Measurements from ENCODE around the gene SPATA31A5.

- PRO-cap, result no peak
- RAMPAGE, long total RNA, result no peak
Measured at GRCh38 chr9:37752787-37753034, 894 bp upstream of the TRMT10B start.

- PRO-cap, result no peak
- RAMPAGE, long total RNA, result no peak
Measured at GRCh38 chr9:37938339-37939421, 34.8 kb upstream of the SLC25A51 start.

- PRO-cap, result no peak
- RAMPAGE, long total RNA, result no peak
Measured at GRCh38 chr9:37968931-37969692, 65.2 kb upstream of the SLC25A51 start.

DNA sequence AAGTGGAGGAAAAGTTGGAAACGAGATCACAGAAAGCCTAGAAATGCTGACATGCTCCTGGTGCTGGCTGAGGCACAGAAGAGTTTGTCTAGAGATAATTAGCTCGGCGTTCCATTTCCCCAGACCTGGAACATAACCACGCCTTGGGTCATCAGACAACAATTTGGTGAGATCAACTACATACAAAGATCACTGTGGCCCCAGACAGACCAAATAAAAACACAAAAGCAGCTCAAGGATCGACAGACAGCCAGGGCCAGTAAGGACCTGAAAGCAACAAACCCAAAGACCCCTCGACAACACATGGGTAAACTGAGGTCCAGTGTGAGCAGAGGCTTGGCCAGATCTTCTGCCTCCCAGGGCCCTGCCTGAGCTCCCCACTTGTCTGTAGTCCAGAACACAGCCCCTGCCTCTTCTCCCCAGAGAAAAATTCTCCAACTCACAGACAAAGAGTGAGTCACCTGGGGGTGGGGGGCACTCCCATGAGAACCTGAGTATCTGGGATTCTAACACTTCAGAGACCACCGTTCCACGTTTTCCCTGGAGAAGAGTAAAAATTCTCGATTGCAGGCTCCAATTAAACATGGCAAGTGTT lies 52.4 kb downstream of the SHB start:
- PRO-cap, result no peak
- RAMPAGE, long total RNA, result no peak

- PRO-cap, result no peak
- RAMPAGE, long total RNA, result start-site peak on the minus strand at chr9:38058599-38058736, 10 reads
Measured at GRCh38 chr9:38058640-38059988, 9.9 kb downstream of the SHB start.

- PRO-cap, result no peak
- RAMPAGE, long total RNA, result no peak
Measured at GRCh38 chr9:38170675-38171217, 101.7 kb upstream of the SHB start.

GRCh38 chr9:38318880-38319547 lies 73.5 kb upstream of the ALDH1B1 start:
- PRO-cap, result no peak
- RAMPAGE, long total RNA, result no peak

DNA sequence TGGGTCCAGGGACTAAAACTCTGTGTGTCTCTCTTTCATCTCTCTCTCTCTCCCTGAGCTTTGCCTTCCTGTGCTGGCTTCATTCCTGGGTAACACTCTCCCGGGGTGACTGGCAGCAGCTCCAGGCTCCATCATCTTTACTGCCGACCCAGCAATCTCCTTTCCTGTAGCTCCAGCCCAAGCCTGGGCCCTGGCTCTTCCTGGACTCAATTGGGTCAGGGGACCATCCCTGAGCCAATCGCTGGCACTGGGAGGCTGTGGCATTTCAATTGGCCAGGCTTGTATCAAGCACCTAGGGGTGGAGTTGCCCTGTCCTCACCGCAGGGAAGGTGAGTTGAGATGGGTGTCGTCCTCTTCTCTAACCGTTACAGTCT lies 31.9 kb downstream of the FAM240B start:
- PRO-cap, result no peak
- RAMPAGE, long total RNA, result no peak

- PRO-cap, result no peak
- RAMPAGE, long total RNA, result no peak
Measured at GRCh38 chr9:40107349-40107577, 751.8 kb downstream of the SPATA31A1 start.

GRCh38 chr9:41651007-41651244 lies 461.8 kb upstream of the ZNG1F start:
- PRO-cap, result unidirectional peak, minus-strand start at chr9:41651175
- RAMPAGE, long total RNA, result no peak

- PRO-cap, result no peak
- RAMPAGE, long total RNA, result no peak
Measured at GRCh38 chr9:60914033-60914557, at the start of gene SPATA31A5. Gene SPATA31A5 (plus strand): TSS chr9:60914407.

DNA sequence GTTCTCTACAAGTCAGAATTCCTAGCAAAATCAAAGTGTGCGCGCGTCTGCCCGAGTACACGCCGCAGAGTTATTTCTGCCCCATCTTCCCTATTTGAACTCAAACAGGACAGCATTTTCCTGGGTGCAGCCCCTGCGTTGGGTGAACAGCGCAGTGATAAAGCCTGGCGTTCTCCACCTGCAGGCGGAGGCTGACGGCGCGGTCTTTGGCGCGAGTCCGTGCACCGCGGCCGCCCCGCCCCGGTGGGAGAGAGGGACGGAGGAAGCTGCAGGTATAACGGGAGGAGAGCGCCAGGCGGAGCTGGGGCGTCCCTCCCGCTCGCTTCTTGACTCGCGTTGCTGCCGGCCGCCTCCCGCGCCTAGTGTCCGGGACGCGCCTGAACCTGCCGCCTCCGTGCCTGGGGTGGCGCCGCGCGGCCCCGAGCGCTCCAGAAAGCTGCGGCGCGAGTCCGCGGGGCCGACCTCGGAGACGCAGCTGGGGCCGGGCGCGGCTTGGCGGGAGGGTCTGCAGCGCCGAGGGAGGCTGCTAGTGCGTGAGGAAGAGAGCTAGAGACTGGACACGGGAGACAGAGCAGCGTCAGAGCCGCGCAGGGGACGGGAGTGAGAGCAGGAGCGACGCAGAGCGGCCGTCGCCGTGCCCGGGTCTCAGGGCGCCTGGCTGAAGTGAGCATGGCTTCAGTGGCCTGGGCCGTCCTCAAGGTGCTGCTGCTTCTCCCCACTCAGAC lies 140.6 kb downstream of the SPATA31A7 start:
- PRO-cap, result no peak
- RAMPAGE, long total RNA, result start-site peak on the plus strand centred at position 446 of the sequence, 30 bp wide, 60 reads

DNA sequence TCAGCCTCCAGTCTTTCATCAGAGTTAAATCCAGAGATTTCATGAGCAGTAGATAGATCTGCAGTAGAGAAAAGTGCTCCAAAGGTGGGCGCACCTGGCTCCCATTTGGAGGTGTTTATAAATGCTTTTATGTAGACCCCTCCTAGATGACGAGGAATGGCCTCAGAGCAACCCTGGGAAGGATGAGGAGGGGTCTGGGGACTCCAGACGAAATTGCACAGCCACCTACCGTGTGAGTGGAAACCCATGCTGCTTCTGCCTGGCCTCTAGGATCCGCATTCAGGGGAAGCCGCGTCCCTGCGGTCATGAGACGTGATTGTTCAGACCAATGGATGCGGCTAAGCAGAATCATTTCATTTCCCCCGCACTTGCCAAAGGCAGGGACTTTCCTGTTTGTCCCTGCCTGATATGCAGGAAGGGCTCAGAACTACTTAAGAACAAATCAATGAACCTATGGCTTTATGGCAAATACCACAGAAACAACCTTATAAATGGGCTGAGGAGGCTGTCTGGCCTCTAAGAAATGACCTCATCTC lies 364.8 kb downstream of the SPATA31A7 start:
- PRO-cap, result no peak
- RAMPAGE, long total RNA, result no peak

DNA sequence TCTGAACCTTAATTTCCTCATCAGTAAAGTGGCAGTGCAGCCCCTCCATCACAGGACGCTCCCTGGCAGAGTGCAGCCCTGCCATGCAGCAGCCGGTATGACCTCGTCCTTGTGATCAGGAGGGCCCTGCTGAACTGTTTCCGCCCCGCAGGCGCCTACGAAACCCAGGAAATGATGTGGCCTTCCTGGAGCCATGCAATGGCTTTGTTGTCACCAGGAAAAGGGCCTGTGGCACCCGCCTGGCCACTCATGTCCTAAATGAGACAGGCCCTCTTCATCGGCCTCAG lies 365.2 kb downstream of the SPATA31A7 start:
- PRO-cap, result no peak
- RAMPAGE, long total RNA, result no peak

DNA sequence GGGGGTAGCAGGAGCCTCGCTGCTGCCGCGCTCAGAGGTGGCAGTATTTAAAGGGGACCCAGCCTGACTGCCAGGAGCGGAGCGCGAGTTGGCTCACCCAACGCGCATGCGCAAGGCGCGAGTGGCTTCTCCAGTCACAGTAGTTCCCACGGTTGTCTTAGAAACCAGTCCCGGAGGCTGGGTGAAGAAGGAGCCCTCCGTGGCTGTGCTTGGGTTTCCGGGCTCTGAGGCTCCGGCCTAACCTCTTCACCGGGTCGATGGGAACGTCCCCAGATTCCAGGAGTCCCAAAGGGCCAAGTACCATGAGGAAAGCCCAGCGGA lies 477.8 kb downstream of the SPATA31A7 start:
- PRO-cap, result no peak
- RAMPAGE, long total RNA, result no peak

DNA sequence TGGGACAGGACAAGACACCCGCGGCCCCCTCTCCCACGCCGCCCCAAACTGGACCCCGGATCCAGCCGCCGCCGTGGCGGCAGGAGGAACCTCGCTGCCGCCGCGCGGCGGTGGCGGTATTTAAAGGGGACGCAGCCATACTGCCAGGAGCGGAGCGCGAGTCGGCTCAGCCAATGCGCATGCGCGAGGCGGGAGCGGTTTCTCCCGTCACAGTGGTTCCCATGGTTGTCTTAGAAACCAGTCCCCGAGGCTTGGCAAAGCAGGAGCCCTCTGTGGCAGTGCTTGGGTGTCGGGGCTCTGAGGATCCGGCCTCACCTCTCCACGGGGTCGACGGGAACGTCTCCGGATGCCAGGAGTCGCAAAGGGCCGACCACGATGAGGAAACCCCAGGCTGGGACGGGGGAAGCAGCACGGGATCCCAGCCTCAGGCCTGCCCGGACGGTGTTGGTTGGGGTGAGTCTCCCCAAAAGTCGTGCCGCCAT lies 664.1 kb downstream of the SPATA31A7 start:
- PRO-cap, result bidirectional peak, plus-strand start at position 186 of the sequence, minus-strand start at position 72 of the sequence; unidirectional peak, plus-strand start at position 186 of the sequence
- RAMPAGE, long total RNA, result start-site peak on the plus strand centred at position 220 of the sequence, 69 bp wide, 8 reads

GRCh38 chr9:62799681-62800450 lies 1610.0 kb downstream of the SPATA31A7 start:
- PRO-cap, result no peak
- RAMPAGE, long total RNA, result no peak

GRCh38 chr9:62863385-62863627 lies 1673.5 kb downstream of the SPATA31A7 start:
- PRO-cap, result no peak
- RAMPAGE, long total RNA, result no peak

GRCh38 chr9:63333052-63333716 lies 1951.8 kb downstream of the FOXD4L5 start:
- PRO-cap, result no peak
- RAMPAGE, long total RNA, result start-site peak on the minus strand at chr9:63333193-63333292, 16 reads; start-site peak on the plus strand at chr9:63333350-63333518, 7 reads

DNA sequence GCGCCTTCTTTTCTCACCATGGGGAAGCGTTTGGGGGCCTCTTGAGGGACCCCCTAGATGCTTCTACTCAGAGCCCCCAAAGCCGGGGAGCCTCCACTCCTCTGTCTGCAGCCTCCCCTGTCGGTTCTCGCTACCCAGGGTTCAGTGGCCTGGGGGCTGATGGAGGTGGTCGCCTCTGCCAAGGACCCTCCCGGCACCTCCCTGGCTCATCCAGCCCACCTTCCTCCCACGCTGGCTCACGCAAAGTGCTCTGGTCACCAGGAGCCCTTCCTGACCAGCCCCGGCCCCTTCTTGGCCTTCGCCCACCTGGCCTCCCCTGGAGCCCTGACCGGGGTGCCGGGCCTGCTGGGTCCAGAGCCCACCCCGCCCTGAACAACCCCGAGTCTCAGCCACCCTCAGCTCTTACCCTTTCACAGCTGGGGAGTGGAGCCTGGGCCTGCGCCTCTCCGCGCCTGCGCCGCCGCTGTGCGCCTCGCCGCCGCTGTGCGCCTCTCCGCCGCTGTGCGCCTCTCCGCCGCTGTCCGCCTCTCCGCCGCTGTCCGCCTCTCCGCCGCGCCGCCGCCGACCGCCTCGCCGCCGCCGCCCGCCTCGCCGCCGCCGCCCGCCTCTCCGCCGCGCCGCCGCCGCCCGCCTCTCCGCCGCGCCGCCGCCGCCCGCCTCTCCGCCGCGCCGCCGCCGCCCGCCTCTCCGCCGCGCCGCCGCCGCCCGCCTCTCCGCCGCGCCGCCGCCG lies 1900.2 kb downstream of the FOXD4L5 start:
- PRO-cap, result no peak
- RAMPAGE, long total RNA, result start-site peak on the minus strand centred at position 463 of the sequence, 77 bp wide, 47 reads

Data from vagina (tissue), 1 donor.